Subcutaneous preadipocyte (primary cell): ENCODE measurements around a stretch of chr20.

DNA sequence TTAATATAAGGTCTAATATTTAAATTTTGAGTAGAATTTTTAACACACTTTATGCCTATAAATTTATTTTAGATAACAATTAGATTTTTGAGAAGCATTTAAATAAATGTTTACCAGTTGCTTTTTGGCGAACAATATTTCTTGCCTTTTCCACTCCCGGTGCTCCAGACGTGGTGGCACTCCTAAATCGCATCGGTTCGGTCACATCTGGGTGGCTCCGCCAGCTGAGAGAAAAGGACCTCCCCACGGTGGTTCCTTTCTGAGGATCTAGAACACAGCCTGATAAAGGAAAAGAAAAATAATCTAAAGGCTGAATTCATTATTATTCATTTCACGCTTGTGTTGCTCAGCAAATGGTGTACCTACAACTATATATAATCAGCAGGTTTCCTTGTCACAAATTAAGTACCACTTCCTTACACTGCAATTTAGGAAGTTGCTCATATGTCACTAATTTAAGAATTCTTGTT lies 110.8 kb downstream of the RALGAPA2 start:
- CAGE, long polyA plus RNA, result no peak

GRCh38 chr20:20634382-20635036 lies 77.9 kb downstream of the RALGAPA2 start:
- CAGE, long polyA plus RNA, result no peak

DNA sequence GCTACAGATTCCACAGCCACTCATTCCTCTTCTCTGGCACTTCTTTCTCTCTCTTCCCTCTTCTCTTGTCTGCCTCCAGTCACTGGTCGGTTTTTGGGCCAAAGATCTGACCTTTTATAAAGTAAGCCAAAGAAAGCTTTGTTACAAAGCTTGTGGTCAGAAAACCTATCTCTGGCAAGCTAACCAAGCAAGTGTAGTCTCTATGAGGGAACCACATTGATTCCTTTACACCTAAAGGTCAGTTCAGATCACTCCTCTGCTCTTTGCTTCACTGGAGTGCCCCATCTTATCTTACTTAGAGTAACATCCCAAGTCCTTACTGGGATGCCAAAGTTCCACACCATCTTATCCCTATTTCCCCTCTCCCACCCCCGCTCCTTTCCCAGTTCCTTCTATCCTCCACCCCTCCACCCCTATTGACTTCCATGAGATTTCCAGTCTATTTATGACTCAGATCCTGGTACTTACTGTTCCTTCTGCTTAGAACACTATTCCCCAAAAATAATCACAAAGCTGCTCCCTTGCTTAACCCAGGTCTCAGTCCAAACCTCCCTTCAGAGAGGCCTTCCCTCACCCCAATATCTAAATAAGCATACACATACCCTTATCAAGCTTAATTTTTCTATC lies 16.1 kb downstream of the RALGAPA2 start:
- CAGE, long polyA plus RNA, result no peak

GRCh38 chr20:21106546-21106923 lies 19.3 kb upstream of the KIZ start:
- CAGE, long polyA plus RNA, result no peak

GRCh38 chr20:21189631-21189998 lies 63.7 kb downstream of the KIZ start:
- CAGE, long polyA plus RNA, result no peak

- CAGE, long polyA plus RNA, result no peak
Observed at GRCh38 chr20:21304180-21304583, 1.1 kb downstream of the XRN2 start.

GRCh38 chr20:21376444-21376931 lies 20.8 kb downstream of the NKX2-4 start:
- CAGE, long polyA plus RNA, result no peak

DNA sequence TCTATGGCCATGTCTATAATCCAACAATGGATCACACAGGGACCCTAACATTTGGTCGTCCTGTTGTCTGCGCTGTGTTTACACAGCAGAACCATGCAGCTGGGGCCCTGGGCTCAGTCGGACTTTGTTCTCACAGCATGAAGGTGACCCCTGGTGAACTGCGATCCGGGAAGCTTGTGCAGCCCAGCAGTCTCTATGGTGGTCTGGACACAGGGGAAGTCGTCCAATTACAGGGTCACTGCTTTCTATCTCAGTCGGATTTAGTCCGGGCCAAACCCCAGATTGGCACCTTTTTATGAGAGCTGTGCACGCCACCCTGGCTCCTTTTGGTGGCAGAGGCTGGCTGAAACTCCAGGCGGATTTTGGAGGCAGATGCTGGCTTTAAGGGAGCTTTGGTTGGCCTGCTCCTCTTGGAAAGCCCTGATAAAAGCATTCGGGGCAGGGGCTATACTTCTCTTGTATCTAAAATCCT lies 153.5 kb downstream of the FOXA2 start:
- CAGE, long polyA plus RNA, result no peak

DNA sequence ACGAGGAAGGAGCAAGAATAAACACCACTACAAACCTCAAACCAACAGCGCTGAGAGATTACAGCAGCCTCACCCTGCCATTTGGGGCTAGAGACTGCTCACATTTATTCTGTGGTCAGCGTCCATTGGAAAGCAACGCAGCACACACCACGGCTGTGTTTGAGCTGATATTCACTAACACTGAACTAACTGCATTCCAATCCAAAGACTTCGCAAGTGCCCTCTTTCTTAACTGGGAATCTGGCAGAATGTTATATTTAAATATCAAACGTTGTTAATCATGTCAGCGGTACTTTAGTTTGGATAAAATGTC lies 94.6 kb downstream of the FOXA2 start:
- CAGE, long polyA plus RNA, result no peak

- CAGE, long polyA plus RNA, result no peak
Observed at GRCh38 chr20:22525703-22526200, 58.6 kb downstream of the FOXA2 start.

DNA sequence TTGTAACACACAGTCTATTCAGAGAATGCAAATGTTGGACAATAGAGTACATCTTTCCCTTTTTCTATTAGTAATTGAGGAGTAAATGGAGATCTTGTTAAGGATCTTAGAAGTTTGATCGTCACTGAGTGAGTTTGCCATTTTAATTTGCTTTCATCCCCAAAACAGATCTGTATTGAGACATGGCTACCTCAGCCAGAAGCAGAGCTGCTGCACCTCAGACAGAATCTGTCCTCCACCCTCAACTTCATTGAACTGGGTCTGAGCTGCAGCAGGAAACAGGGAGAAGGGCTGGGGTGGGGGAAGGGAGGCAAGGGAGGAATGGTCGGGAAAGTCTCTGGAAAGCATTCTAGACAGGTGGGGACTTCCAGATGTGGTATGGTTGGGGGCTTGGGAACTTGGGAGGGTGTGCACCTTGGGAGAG lies 13.4 kb downstream of the FOXA2 start:
- CAGE, long polyA plus RNA, result no peak

GRCh38 chr20:22574847-22575918 lies 9.2 kb downstream of the FOXA2 start:
- CAGE, long polyA plus RNA, result no peak

- CAGE, long polyA plus RNA, result no peak
Observed at GRCh38 chr20:22684478-22685160, 100.2 kb upstream of the FOXA2 start.

DNA sequence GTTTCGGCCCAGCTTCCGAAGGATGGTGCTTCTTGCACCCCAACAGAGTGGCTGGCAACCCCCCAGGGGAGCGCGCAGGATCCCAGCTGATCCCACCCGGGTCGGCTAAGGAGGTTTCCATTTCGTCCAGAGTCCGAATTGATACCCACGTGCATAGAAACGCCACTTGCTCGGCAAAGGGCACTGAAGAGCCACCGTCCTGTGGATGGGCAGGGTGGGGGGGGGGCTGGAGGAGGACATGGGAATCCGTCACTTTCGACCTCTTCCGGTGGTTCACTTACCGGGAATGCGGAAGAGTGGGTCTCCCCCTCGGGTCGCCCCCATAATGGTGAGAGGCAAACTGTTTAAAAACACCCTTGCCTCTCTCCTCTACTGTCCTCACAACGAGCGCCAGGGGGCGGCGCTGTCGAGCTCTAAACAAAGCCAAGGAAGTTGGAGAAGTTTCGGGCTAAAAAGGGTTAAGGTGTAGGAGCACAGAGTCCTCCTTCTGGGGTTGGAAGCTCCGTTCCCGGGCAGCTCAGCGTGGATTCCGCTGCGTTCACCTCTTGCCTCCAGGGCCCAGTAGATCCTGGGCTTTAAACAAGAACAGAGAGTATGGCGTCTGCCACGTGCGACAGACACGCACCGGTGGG lies 1.2 kb upstream of the THBD start:
- CAGE, long polyA plus RNA, result no peak

DNA sequence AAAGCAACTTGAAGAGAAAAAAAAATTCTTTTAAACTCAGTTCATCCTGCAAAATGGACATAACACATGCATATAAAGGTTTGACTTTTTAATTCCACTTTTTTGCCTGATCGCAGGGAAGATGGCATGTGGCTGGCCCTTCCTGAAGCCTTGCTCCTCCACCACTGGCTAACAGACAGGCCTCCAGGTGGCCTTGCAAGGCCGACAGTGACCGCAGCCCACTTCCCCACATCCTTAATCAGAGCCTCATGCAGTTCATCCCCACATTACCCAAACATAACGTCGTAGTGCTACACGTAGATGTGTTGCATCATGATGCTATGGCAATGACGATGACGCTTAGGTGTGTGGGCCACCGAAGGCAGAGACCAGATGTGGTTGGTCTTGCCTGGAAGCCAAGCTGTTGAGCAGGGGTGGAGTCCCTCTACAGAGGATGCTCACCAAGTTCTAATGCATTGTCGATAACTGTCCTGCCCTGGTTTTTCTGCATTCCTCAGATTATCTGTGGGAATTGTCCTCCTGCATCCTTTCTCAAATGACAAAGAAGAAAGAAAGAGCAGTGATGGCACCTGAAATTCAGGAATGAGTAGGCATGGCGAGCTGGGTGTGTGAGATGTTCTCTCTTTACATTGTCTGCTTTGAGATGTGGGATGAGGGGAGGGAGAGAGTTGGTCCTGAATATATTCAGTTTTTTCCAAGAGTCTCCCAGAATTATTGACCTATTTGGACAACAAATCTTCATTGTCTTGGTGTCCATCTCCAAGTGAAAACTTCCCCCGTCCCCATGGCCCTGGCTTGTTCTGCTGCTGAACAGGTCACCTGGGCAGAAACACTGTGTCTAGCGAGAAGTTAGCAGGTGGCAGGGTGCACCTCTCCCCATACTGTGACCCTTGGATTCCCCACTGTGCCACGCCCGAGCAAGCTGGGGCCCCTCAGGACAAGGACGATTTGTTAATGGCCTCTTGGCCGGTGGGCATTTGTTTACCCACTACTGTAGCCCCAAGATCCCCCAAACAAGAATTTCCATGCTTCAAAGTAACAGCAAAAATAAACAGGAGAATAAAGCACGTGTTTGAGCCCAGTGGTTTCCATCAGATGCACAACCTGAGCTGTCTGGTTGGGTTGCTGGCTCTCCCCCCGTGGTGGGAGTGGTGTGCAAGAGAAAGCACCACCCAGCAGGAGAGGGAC lies 5.3 kb downstream of the CD93 start:
- CAGE, long polyA plus RNA, result no peak

DNA sequence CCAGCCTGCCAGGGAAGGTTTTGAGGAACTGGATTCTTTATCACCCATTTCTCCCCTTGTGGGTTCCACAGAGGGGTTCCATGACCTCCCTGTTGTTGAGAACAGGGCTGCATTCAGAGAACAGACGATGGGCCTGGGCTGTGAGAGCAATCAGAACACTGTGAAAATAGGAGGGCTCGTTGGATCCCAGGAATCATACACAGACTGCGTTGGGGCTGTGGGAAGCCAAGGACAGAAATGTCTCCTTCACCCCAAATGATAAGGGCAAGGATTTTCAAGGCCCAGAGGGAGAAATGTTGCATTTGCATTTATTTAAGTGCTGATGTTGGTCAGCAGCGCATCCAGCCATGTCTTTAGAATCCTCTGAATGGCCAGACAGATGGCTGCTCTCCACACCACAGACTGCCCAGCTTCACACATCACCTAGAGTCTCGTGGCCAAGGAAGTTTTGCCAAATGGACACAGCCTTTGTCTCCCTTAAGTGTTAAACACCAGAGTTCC lies 4.5 kb downstream of the CD93 start:
- CAGE, long polyA plus RNA, result no peak

- CAGE, long polyA plus RNA, result no peak
Observed at GRCh38 chr20:23119543-23120168, 33.5 kb upstream of the CD93 start.

GRCh38 chr20:23139474-23139717 lies 53.3 kb upstream of the CD93 start:
- CAGE, long polyA plus RNA, result no peak

GRCh38 chr20:23161403-23161934 lies 75.3 kb upstream of the CD93 start:
- CAGE, long polyA plus RNA, result no peak

GRCh38 chr20:23225116-23225965 lies 125.2 kb upstream of the NXT1 start:
- CAGE, long polyA plus RNA, result no peak